ENCODE data around the genes VKORC1, RUSF1 and TP53TG3B.

- PRO-cap, 2 experiments: no peak in any of the 2 experiments
Observed at GRCh38 chr16:30964613-30965576, 7.3 kb downstream of the SETD1A start.

DNA sequence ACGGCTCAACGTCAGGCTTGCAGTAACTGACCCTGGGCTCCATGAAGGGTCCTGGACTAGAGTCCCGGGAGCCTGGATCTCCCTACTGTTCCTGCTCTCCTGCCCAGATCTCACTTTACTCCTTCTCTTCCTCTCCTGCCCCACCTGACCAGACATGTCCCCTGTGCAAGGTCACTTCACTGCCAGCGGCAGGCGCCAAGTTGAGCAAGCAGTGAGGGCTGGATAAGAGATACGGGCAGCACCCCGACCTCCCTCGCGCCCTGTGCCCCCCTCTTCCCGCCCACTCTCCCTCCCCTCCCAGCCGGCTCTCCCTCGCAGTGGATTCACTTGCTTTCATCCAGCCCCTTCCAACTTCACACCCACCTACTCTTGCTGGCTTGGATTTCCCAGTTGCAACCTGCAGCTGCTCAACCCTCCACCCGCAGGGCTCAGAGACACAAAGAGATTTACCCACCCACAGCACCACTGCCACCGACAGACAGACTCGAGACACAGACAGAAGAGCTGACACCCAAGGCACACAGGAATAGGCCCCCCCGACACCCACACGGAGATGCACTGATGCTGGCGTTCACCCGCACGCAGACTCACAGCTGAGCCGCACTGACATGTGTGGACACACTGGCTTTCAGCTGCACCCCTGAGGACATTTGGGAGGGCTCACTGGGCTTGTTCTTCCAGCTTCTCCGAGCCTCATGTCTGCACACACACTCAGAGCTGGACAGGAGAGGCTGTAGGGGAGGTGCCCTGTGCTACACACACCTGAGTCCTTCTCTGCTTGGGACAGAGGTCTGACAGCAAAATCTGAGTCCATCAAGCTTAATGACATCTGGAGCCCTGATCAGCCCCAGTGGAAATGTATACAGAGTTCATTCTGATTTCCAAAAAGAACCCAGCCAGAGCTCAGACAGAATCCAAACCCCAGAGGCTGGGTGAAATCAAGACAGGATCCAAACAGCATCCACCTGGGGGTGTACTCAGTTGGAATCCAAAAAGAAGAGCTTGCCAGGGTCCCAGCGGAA is 8.2 kb downstream of the STX1B start:
- PRO-cap, 2 experiments: no peak in any of the 2 experiments

- PRO-cap, 2 experiments: no peak in any of the 2 experiments
Observed at GRCh38 chr16:31080382-31081170, 6.4 kb downstream of the ZNF646 start.

GRCh38 chr16:31094294-31095182 is at the start of gene VKORC1:
TSS of gene VKORC1 (minus strand) at chr16:31094797.
- PRO-cap, 2 experiments: peak in 2 of 2 experiments; most common plus-strand start chr16:31095040 (in 2); most common minus-strand start chr16:31094981 (in 2)

DNA sequence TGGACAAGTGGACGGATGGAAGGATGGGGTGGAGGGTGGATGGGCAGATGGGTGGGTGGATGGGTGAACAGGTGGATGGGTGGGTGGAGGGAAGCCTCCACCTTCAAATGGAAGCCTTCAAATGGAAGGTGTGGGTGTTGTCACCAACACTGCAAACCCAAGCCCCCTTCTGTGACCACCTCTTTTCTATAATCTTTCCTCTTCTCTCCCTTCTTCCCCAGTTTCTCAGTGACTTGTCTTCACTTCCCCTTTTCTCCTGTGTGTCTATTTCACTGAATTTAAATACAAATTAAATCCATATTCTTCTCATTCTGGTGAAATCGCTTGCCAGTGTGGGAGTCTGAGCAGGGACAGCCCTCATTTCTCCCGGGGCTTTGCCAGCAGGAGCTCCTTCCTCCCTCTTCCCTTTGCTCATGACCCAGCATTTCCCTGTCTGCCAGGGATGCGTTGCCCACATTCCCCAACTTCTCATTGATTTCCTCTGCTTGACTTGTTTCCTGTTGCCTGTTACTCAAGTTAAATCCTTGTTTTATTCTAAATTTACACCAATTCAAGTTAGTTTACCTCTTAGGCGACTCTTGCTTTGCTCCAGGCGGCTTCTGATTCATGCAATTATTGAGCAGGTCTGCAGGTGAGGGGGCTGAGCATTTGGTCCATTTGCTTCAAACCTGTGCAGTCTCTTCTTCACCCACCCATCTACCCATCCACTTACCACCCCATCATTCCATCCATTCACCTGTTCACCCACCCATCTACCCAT is 6.3 kb upstream of the ITGAX start:
- PRO-cap, 2 experiments: no peak in any of the 2 experiments

DNA sequence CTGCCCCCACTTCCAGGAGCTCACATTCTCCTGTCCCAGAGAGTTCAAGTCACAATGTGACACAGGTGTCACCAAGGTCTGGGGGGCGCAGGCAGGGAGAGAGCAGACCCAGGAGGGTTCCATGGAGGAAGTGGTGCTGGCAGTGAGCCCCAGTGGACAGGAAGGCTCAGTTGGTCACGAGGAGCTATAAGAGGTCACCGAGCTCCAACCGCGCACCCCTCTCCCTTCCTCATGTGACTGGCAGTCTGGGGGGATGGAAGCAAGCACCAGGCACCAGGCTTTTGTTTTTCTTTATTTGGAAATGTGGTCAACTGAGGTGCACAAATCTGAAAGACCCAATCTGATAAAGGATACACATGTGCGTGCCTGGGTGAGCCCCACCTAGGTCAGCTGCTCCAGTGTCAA is 2.5 kb downstream of the ITGAD start:
- PRO-cap, 2 experiments: no peak in any of the 2 experiments

GRCh38 chr16:31427430-31428189 is 550 bp downstream of the COX6A2 start:
- PRO-cap, 2 experiments: peak in 2 of 2 experiments; most common plus-strand start chr16:31427711 (in 2); most common minus-strand start chr16:31427579 (in 1)

DNA sequence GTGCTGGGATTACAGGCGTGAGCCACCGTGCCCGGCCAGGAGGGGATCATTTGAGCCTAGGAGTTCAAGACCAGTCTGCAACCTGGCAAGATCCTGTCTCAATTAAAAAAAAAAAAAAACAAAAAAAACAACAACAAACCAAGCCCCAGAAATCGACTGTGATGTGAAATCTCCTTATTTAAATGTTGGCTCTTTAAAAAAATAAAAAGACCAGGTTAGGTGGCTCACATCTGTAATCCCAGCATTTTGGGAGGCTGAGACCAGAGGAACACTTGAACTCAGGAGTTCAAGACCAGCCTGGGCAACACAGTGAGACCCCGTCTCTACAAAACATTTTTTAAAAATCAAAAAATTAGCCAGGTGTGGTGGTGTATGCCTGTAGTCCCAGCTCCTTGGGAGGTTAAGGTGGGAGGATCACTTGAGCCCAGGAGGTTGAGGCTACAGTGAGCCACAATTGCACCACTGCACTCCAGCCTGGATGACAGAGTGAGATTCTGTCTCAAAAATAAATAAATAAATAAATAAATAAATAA is 4.9 kb upstream of the ARMC5 start:
- PRO-cap, 2 experiments: no peak in any of the 2 experiments

DNA sequence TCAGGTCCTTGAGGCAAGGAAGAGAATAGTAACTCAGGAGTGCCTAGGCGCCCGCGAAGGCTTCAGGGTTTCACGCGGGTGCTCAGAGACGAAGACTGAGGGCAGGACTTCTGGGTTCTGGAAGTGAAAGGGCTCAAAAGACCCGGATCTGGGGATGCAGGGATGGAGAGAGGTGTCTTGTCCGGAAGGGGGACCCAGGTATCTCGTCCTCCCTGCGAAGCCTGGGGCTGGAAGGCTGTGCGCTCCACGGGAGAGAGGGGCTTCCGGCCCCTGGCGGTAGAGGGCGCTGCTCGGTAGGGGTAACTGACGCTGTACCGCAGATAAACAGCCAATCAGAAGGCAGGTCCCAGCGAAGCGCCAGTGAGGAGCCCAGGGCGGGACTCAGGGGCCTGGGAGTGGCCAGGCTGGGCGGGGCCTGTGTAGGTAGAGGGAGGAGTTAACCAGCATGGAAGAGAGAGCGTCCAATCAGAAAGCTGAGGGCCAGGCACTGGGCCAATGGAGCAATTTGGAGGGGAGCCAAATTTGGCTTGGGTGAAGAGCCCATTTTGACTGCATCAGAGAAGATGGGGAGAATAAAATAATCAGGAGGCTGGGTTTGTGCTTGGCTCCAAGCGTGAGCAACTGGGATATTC is 802 bp downstream of the TGFB1I1 start:
- PRO-cap, 2 experiments: peak in 2 of 2 experiments; most common minus-strand start position 97 of the sequence (in 2)

- PRO-cap, 2 experiments: peak in 2 of 2 experiments; most common plus-strand start chr16:31508471 (in 1); most common minus-strand start chr16:31508384 (in 2)
Observed at GRCh38 chr16:31507665-31508720, at the start of gene RUSF1. TSS of gene RUSF1 (minus strand) at chr16:31508391.

GRCh38 chr16:31711273-31711848 is 1.7 kb upstream of the KRBOX5 start:
- PRO-cap, 2 experiments: no peak in any of the 2 experiments

- PRO-cap, 2 experiments: no peak in any of the 2 experiments
Observed at GRCh38 chr16:32253959-32254311, 849 bp downstream of the TP53TG3D start.

GRCh38 chr16:33360601-33361079 is at the start of gene TP53TG3B:
TSS of gene TP53TG3B (plus strand) at chr16:33360841.
- PRO-cap, 2 experiments: no peak in any of the 2 experiments

DNA sequence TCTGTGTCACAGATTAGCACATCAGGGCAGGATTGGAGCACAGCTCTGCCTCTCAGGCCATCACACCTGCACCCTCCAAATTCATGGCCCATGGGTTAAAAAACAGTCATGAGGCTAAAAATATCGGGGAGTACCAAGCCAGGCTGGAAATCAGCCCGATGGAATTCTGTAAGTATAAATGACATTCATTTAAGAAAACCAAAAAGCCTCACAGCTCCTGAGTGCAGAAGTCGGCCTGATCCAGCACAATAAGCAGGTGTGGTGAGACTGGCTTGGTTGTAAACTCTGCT is 1623.0 kb downstream of the TP53TG3F start:
- PRO-cap, 2 experiments: no peak in any of the 2 experiments

GRCh38 chr16:35207423-35207715 is 1748.0 kb downstream of the TP53TG3F start:
- PRO-cap, 2 experiments: peak in 1 of 2 experiments; most common minus-strand start chr16:35207502 (in 1)

DNA sequence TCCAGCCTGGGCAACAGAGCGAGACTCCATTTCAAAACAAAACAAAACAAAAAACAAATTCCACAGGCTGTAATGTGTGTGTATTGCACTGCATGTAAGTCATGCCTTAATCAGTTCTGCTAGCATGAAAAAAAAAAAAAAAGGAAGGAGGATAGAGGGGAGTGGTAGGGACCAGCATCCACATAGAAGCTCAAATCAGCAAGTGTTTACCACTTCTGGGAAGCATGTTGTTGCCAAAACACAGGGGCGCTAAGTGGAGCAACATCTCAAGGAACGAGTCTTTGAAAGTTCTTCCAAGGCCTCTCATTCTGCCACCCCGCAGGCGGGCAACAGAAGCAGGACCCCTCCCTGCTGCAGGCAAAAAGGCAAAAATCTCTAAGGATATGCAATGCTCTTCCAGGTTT is 13.6 kb upstream of the MYLK3 start:
- PRO-cap, 2 experiments: peak in 2 of 2 experiments; most common plus-strand start position 306 of the sequence (in 2)

DNA sequence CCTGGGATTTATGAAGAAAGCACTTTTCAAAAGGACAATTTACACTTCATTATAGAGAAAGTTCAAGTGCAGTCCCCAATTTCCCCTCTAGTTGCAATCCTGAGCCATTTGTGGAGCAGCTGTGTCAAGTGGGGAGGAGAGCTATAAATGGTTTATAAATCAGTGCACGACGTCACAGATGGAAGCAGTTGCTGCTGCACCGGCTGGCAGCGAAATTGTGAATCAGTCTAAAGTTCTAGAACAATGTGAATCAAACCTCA is 26.6 kb upstream of the C16orf87 start:
- PRO-cap, 2 experiments: no peak in any of the 2 experiments

DNA sequence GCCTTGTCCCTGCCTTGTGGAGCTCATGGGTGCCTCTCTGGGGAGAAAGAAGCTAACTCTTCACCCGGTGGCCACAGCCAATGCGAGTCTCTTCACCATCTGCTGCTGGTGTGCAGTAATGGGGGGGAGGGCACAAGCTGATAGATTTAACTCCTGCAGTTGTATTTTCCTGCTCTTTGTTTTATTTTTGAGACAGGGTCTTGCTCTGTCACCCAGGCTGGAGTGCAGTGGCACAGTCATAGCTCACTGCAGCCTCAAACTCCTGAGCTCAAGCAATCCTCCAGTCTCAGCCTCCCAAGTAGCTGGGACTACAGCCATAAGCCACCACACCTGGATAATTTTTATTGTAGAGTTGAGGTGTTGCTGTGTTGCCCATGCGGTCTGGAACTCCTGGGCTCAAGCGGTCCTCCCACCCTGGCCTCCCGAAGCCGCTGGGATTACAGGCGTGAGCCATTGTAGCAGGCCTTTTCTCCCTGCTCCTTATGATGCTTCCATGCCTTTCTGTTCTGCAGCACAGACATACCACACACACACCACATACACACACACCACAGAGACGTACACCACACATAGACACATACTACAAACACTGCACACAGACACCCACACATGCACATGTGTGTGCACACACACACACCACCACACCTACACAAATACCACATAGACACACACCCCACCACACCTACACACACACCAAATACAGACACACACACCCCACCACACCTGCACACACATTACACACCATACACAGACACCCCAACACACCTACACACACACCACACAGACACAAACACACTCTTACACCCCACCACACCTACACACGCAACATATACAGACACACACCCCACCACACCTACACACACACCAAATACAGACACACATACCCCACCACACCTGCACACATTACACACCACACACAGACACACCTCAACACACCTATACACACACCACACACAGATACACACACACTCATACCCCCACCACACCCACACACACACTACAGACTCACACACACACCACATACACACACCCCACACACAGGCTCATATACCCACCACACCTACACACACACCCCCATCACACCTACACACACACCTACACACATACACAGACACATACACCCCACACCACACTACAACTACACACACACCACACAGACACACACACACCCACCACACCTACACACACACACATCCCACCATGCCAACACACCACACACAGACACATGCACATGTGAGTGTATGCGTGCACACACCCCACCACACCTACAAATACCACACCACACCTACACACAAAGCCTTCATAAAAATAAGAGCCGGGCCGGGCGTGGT is 31.1 kb downstream of the GPT2 start:
- PRO-cap, 2 experiments: no peak in any of the 2 experiments

- PRO-cap, 2 experiments: no peak in any of the 2 experiments
Observed at GRCh38 chr16:46918460-46919529, 34.6 kb downstream of the GPT2 start.

- PRO-cap, 2 experiments: no peak in any of the 2 experiments
Observed at GRCh38 chr16:46920695-46921033, 36.5 kb downstream of the GPT2 start.